SK-MEL-5 (cell line): ENCODE results near the genes HSP90AB1 and PLA2G7.

DNA sequence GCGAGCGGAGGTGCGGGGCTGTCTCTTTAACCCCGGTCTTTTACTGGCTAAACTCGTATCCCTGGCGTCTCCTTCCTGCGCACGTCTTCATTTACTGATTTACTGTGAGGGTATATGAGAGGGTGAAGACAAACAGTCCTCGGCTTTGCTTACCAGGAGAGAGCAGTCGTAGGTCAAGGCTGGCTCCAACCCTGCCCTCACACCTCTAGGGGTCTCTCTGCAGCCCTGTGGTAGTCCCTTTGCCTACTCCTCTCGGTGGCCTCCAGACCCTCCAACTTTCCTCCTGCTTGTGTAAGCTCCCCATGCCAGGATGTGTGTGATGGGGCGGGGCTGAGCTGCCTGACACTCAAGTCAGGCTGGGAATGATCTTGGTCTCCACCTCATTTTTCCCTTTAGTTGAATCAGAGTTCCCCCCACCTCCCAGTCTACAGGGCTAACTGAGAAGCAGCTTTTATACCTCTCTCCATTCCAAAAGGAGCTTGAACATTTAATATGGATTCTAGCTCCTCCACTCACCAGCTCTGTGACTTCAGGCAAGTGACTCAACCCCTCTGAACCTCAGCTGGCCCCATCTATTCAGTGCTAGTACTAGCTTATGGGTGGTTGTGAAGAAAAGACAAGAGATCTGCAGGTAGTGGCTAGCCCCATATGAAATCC, 785 bp downstream of the SLC29A1 start:
RAMPAGE:
- cytosol, long total RNA = no peak
- long total RNA = no peak
- nucleus, long total RNA = no peak

DNA sequence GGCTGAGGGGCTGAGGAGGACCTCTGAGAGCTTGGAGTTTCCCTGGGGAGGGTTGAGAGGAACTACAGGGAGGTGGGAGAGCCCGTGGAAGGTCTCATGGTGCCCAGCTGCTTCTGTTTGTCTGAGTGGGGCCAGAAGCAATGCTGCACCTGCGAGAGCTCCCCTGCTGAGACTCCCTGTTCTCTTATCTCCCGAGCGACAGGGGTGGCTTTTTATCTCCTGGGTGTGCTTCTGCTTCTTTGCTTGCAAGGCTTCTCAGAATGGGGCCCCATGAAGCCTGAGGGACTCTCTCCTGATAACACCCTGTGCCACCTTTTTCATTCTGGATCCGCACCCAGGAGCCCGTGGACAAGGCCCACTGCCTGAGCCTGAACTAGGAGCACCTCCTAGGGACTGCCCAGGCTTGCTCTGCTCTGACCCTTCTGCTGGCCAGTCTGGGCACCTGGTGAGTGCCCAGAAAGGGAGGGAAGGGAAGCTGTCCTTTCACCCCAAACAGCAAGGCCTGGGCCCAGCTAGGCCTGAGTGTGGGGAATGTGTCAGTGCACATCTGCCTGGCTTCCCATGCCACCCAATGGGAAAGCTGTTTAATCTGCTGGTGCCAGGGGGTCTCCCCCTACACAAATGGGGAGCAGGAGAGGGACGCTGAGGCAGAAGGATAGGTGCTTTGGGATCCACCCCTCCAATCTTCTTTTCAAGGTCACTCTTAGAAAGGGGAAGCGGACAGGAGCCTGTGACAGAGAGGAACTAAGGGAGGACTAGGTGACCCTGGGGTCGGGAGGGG, 2.5 kb downstream of the SLC29A1 start:
RAMPAGE:
- cytosol, long total RNA = no peak
- long total RNA = no peak
- nucleus, long total RNA = no peak

DNA sequence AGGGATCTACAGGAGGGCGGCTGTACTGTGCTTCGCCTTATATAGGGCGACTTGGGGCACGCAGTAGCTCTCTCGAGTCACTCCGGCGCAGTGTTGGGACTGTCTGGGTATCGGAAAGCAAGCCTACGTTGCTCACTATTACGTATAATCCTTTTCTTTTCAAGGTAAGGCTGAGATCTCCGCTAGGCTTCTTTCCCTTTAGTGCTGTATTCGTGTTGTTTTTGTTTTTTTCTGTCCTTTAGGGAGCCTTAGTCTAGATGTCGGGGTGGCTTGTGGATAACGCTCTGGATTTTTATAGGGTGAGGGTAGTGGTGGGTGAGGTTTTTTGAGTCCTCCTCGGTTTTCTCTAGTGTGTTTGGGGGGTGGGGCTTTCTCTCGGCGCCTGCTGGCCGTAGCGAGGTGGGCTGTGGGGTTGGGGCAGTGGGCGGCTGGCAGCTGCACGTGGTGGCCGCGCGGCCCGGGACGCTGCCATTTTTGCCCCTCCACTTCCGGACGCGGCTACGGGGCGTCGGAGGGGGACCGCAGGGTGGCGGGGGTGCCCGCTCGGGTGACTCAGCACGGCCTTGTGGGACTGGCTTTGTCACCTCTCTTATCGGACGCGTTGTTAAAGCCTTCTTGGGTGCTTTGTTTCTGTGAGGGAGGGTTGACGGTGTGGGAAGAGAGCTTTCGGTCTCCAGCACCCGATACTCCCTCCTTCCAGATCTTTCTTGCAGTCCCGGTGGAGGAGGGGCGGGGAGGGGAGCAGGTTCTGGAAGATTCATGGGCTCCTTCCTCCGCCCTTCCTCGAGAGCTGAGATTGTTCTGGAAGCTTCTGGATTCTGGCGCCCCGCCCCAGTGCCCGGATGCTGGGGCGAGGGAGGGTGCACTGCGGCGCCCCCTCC, at the start of gene HSP90AB1:
Gene HSP90AB1 (plus strand): TSS at position 70 of the 881 bp plus-strand sequence.
RAMPAGE:
- cytosol, long total RNA = start-site peak on the plus strand centred at position 76 of the sequence, 20 bp wide, 11,065 and 12,758 reads in 2 replicates
- long total RNA = start-site peak on the plus strand centred at position 81 of the sequence, 26 bp wide, 12,653 and 12,318 reads in 2 replicates
- nucleus, long total RNA = start-site peak on the plus strand centred at position 76 of the sequence, 20 bp wide, 3,029 and 274 reads in 2 replicates

GRCh38 chr6:44249928-44251023, 3.4 kb downstream of the HSP90AB1 start:
RAMPAGE:
- cytosol, long total RNA = no peak
- long total RNA = no peak
- nucleus, long total RNA = no peak

DNA sequence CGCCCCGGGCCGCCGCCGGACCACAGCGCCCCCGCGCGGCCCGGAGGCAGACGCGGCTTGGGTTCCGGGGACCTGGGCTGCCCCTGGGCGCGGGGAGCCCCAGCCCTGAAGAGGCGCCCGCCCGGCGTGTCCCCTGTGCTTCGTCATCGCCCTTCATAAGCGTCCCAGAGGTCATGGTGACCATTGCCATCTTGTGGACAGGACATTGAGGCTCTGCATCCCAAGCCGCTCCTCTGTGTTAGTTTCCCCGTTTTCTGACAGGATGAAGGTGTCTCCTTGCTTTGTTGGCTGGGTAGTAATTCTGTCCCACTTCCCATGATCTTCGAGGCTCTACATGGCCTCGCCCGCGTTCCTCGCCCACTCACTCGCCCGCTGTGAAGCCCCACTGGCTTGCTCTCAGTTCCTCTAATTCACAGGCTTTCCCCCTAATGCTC, 277 bp upstream of the SLC35B2 start:
RAMPAGE:
- cytosol, long total RNA = no peak
- long total RNA = no peak
- nucleus, long total RNA = no peak

DNA sequence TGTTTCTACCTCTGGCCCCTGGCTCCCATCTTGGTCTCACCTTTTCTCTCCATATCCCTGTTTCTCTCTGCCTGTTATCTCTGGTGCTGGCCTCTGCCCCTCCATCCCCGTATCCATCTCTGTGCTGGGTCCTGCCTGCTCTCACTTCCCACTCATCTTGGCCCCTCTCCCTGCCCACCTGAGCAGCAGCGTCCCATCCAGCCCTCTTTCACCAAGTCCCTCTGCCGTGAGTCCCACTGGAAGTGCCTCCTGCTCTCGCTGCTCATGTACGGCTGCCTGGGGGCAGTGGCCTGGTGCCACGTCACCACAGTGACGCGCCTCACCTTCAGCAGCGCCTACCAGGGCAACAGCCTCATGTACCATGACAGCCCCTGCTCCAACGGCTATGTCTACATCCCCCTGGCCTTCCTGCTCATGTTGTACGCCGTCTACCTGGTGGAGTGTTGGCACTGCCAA, 2.7 kb downstream of the TMEM151B start:
RAMPAGE:
- cytosol, long total RNA = no peak
- long total RNA = no peak
- nucleus, long total RNA = no peak

DNA sequence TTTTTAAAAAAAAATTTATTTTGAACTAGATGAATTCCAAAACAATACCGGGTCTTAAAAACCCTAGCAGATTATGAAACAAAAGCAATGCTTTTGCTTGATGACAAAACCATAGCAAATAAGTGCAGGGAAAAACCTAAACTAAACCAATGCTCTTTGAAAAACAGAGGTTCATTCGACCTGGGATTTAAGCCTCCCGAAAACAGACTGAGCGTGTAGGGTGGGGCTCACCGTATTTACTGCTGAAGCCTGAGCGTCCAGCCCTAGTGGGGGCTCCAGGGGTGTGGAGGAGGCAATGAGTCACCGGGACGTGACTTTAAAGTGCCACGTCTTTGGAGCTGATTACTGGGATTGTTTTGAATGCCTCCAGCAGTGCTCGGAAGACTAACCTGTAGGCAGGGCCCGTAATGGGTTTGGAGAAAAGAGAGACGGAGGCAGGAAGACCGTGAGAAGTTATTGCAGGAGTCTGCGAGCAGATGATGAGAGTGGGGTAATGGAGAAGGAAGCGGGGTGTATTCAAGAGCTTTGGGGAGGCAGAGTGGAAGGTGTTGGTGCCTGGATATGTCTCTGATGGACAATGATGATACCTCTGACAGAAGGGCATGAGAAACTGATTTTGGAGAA, 69.2 kb downstream of the CDC5L start:
RAMPAGE:
- cytosol, long total RNA = no peak
- long total RNA = no peak
- nucleus, long total RNA = no peak

GRCh38 chr6:44662609-44663276, 275.2 kb downstream of the CDC5L start:
RAMPAGE:
- cytosol, long total RNA = no peak
- long total RNA = no peak
- nucleus, long total RNA = no peak

DNA sequence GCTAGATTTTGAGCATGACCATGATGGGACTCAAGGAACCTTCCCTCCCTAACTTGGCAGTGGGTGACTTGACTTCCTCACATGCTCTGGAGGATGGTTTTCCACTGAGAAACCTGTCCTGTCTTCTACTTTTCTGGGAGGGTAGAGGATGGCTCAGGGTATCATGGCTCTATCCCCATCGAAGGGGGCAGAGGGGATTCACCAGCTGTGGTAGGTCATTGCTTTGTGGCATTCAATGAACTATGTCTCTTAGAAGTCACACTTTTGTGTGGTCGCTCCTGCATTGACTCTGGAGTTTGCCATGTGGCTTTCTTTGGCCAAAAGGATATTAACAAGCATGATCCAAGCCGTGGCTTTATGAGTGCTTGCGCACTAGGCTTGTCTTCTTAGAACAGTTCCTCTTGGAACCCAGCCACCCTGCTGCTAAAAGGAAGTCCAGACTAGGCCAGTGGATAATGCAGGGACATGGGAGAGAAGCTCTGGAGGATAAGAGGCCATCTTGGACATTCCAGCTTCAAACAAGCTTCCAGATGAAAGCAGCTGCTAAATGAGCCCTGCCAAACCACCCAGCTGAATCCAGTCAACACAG, 346.2 kb downstream of the CDC5L start:
RAMPAGE:
- cytosol, long total RNA = no peak
- long total RNA = no peak
- nucleus, long total RNA = no peak

DNA sequence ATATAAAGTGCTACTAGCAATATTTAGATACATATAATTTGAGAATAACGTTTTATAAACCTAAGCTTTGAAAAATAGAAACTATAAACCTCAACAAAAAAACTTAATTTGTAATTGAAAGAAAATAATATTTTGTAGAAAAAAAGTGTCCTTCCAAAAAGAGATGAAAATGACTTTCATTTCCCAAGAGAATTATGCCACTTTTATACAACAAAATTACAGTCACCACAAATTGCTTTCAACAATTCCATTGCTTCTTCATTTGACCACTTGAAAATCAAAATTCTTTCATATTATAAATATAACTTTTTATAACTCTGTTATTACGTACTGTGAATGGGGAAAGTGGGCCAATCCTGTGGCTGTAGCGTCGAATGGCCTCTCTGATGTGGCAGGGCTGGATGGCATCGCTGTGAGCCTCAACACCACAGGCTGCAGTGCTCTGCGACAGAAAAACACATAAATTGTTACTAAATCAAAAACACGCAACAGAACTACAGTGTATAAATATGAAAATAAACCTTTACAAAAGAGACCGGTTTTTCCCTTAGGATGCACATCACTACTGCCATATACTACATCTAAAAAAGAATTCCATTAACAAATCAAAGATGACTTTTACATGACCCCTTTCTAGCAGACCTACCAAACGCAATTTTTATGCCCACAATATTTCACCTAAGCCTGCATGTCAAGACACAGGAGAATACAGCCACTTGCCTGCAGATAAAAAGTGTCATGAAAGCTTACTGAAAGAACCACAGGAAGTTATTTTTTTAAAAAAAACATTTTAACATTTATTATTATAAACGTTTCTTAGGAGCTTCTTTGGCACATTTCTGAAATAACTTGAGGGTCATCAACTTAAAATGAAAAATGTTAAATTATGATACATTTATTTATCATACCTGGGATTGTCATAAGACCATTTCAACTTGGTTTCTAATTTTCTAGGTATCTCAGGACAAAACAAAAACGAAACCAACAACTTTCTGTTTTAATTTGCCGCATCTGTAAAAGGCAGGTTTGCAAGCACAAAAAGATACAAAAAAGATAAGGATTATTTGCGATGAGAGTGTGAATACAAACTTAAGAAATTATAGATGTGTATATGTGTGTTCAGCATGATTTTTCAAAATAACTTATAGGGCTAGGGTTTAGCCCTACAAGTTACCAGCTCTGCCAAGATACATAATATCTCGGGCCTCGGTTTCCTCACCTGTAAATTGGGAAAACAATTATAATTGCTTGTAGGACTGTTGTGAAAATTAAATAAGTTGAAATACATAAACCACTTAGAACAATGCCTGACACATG, 395.4 kb upstream of the RUNX2 start:
RAMPAGE:
- cytosol, long total RNA = no peak
- long total RNA = no peak
- nucleus, long total RNA = no peak

DNA sequence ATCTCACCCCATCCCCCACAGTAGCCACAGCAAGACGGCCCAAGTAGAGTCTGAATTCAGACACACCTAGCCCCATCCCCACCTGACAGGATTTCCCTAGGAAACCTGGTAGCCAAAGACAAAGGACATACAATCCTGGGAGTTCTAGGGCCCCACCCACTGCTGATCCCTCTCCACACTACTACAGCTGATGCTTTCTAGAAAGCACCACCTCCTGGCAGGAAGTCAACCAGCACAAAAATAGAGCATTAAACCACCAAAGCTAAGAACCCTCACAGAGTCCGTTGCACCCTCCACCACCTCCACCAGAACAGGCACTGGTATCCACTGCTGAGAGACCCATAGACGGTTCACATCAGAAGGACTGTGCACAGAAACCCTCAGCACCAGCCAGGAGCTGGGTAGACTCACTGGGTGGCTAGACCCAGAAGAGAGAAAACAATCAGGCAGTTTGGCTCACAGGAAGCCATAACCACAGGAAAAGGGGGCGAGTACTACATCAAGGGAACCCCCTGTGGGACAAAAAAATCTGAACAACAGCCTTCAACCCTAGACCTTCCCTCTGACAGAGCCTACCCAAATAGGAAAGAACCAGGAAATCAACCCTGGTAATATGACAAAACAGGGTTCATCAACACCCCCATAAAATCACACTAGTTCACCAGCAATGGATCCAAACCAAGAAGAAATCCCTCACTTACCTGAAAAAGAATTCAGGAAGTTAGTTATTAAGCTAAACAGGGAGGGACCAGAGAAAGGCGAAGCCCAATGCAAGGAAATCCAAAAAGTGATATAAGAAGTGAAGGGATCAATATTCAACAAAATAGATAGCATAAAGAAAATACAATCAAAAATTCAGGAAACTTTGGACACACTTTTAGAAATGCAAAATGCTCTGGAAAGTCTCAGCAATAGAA, 17.6 kb upstream of the RUNX2 start:
RAMPAGE:
- cytosol, long total RNA = no peak
- long total RNA = no peak
- nucleus, long total RNA = no peak

RAMPAGE:
- cytosol, long total RNA = no peak
- long total RNA = no peak
- nucleus, long total RNA = no peak
These were observed 46.5 kb upstream of the SUPT3H start for GRCh38 chr6:45423977-45424928.

RAMPAGE:
- cytosol, long total RNA = no peak
- long total RNA = no peak
- nucleus, long total RNA = no peak
These were observed 118.1 kb upstream of the SUPT3H start for GRCh38 chr6:45495827-45496288.

GRCh38 chr6:45566681-45567226, 189.0 kb upstream of the SUPT3H start:
RAMPAGE:
- cytosol, long total RNA = no peak
- long total RNA = no peak
- nucleus, long total RNA = no peak

GRCh38 chr6:45663067-45663378, 285.3 kb upstream of the SUPT3H start:
RAMPAGE:
- cytosol, long total RNA = no peak
- long total RNA = no peak
- nucleus, long total RNA = no peak

RAMPAGE:
- cytosol, long total RNA = no peak
- long total RNA = no peak
- nucleus, long total RNA = no peak
These were observed 28.7 kb downstream of the CLIC5 start for GRCh38 chr6:45986856-45987378.

DNA sequence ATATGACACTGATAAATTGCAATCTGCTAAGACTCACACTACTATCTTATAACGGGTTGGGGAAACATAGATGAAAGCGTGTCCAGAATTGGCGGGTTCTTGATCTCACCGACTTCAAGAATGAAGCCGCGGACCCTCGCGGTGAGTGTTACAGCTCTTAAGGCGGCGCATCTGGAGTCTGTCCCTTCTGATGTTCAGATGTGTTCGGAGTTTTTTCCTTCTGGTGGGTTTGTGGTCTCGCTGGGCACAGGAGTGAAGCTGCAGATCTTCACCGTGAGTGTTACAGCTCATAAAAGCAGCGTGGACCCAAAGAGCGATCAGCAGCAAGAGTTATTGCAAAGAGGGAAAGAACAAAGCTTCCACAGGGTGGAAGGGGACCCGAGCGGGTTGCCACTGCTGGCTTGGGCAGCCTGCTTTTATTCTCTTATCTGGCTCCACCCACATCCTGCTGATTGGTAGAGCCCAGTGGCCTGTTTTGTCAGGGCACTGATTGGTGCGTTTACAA, 86.2 kb downstream of the RCAN2 start:
RAMPAGE:
- cytosol, long total RNA = no peak
- long total RNA = no peak
- nucleus, long total RNA = no peak

GRCh38 chr6:46661799-46662587, 9.2 kb downstream of the SLC25A27 start:
RAMPAGE:
- cytosol, long total RNA = no peak
- long total RNA = no peak
- nucleus, long total RNA = no peak

RAMPAGE:
- cytosol, long total RNA = no peak
- long total RNA = no peak
- nucleus, long total RNA = no peak
These were observed at the start of gene PLA2G7 for GRCh38 chr6:46734852-46735988. PLA2G7 (minus strand) TSS chr6:46735375.

GRCh38 chr6:46920822-46921594, 730 bp downstream of the ADGRF5 start:
RAMPAGE:
- cytosol, long total RNA = no peak
- long total RNA = no peak
- nucleus, long total RNA = no peak